Measurements from ENCODE around the genes CACNA1I and TMA7B.

GRCh38 chr22:38973142-38973591 lies 9.0 kb upstream of the APOBEC3B start:
- RRBS: no CpG with 5 or more reads among the region's 12 CpGs

- RRBS: no CpG with 5 or more reads among the region's 17 CpGs
Measured at GRCh38 chr22:39018192-39019131, 2.5 kb upstream of the APOBEC3D start.

- RRBS: no CpG with 5 or more reads among the region's 12 CpGs
Measured at GRCh38 chr22:39090853-39091390, 6.1 kb upstream of the APOBEC3H start.

- RRBS: 36% methylated on average over 5 of the region's 44 CpGs
Measured at GRCh38 chr22:39234852-39236039, 9.5 kb downstream of the PDGFB start.

- RRBS: no CpG with 5 or more reads among the region's 8 CpGs
Measured at GRCh38 chr22:39237847-39238204, 7.0 kb downstream of the PDGFB start.

GRCh38 chr22:39241903-39242779 lies 2.6 kb downstream of the PDGFB start:
- RRBS: 2% methylated on average over 49 of the region's 109 CpGs

- RRBS: no CpG with 5 or more reads among the region's 10 CpGs
Measured at GRCh38 chr22:39343532-39343908, 6.3 kb upstream of the SYNGR1 start.

DNA sequence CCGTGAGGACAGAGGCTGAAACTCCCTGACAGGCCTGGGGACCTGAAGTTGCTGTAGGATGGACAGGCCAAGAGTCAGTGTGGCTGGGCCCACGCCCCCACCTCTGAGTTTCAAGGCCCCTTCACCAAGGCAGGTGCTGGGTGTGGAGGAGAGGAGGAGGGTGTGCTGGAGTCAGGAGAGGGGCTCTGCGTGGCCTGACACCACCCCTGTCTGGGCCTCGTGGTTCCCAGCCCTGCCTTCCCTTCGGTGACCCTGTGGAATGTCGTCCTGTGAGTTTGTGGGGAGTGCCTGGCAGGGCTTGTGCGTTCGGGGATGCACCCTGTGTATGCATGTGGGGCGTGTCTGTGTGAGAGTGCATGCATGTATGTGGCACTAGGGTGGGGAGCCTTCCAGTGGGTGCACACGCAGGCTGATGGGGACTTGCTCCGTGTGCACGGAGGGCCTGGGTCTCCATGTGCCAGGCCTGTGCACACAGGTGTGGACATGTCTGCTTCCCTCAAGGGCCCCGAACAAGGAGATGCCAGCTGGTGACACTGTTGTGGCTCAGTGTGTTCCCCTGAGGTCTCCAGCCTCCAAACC lies 8.3 kb upstream of the MGAT3 start:
- RRBS: no CpG with 5 or more reads among the region's 13 CpGs

DNA sequence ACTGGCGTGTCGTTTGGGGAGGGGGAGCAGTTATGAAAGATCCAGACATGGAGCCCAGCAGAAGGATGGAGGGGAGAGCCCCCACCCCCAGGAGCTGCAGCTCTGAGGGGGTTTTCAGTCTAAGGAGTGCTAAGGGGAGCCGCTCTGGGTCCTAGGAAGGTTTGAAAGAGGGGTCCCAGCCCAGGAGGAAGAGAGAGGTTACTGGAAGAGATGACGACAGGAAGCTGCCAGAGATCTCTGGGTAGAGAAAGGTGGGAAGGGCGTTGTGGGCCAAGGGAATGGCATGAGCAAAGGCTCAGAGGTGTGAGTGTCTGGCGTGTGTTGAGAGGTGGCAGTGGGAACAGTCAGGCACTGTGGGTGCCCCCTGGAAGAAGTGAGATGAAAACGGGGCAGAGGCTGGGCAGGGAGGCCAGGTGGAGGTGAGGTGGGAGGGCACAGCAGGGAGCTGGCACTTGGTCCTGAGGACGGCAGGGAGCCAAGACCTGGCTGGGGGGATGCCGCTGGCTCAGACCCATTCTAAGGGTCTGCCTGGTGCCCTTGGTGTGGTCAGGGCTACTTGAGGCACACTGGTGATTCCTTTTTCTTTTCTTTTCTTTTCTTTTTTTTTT lies 1.8 kb downstream of the MGAT3 start:
- RRBS: no CpG with 5 or more reads among the region's 9 CpGs

- RRBS: no CpG with 5 or more reads among the region's 10 CpGs
Measured at GRCh38 chr22:39494711-39495232, 7.3 kb upstream of the MIEF1 start.

- RRBS: no CpG with 5 or more reads among the region's 11 CpGs
Measured at GRCh38 chr22:39570447-39570886, at the start of gene CACNA1I. CACNA1I (plus strand) TSS chr22:39570753.

DNA sequence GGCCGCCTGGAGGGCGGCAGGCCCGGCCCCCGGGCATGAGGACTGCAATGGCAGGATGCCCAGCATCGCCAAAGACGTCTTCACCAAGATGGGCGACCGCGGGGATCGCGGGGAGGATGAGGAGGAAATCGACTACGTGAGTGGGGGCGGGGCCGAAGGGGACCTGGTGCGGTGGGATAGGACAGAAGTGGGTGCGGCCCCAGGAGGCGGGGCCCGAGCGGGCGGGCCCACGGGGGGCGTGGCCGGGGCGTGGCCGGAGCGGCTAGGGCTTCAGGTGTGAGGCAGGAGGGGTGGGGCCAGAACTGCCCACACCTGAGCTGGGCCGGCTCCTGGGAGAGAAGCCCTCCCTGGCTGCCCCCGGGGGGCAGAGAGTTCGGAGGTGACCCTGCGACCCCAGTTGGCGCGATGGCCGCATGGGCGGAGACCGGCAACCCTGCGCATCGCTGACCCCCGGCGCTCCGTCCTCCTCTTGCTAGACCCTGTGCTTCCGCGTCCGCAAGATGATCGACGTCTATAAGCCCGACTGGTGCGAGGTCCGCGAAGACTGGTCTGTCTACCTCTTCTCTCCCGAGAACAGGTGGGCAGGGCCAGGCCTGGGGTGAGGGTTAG lies 91.9 kb downstream of the CACNA1I start:
- RRBS: 18% methylated on average over 11 of the region's 51 CpGs

DNA sequence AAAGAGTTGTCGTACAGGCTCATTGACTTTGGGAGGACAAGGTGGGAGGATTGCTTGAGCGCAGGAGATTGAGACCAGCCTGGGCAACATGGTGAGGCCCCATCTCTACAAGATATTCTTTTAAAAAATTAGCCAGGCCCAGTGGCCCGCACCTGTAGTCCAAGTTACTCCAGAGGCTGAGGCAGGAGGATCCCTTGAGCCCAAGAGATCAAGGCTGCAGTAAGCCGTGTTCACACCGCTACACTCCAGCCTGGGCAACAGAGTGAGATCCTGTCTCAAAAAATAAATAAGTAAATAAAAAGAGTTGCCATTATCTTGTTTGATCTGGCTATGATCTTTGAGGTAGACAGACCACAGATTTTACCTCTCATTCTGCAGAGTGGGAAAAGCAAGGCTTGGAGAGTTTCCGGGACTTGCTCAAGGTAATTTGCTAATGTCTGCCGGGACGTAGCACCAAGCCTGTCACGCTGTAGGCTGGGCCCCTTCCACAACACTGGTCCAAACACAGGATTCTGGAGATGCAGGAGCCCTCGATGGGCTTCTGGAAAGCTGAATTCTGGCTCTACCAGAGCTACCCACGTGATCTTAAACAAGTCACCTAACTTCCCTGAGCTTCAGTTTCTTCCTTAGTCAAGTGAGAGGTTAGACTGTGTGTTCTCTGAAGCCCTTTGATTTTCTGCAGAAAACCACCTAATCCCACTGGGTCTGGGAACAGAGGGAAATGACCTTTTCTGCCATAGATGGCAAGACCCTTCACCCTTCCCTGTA lies 6.8 kb downstream of the GRAP2 start:
- RRBS: no CpG with 5 or more reads among the region's 11 CpGs

DNA sequence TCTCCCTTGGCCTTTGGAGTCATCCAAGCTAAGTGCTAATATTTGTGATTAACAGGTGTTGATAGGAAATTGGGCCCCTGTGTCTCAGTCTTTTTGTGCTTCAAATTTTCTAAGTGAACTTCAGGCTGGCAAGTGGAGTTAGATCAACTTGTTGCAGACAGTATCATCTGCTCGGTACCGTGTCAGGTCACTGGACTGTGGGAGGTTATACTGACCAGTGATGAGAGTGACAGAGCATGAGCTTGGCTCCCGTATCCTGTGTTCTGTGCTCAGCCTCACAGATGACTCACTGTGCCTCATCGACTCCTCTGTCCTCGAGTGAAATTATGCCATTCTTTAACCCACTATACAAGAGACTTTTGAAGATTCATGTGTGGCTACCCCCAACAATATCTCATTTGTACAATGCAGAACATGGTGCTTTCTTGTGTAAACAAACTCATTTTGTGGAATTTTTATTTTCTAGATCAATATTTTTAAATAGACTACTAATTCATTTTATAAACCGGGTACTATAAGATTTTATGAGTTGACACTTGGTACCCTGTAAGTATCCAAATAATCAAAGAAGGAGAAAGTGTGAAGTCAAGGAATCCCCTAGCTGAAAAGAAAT lies 7.9 kb downstream of the GRAP2 start:
- RRBS: no CpG with 5 or more reads among the region's 6 CpGs

DNA sequence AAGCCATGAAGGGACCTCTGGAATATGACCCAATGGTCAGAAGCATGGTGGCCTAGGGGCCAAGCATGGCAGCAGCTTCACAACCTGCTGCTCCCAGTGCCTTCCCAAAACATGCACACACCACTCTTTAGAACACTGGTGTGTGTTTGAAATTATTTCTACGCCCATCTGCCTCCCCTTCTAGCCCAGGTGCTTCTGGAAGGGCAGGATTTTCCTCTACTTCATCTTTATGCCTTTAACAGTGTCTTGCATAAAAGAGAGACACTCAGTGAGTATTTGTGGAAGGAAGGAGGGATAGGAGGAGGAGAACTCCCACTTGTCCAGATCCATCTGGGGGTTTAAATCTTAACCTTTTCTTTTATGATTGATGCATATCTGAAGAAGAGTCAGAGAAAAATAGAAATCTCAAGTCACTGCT lies at the start of gene TMA7B:
TSS of gene TMA7B (plus strand) at position 162 of the 418 bp plus-strand sequence.
- RRBS: no CpG with 5 or more reads among the region's 1 CpG

GRCh38 chr22:40022798-40023466 lies 28.2 kb downstream of the FAM83F start:
- RRBS: no CpG with 5 or more reads among the region's 8 CpGs

DNA sequence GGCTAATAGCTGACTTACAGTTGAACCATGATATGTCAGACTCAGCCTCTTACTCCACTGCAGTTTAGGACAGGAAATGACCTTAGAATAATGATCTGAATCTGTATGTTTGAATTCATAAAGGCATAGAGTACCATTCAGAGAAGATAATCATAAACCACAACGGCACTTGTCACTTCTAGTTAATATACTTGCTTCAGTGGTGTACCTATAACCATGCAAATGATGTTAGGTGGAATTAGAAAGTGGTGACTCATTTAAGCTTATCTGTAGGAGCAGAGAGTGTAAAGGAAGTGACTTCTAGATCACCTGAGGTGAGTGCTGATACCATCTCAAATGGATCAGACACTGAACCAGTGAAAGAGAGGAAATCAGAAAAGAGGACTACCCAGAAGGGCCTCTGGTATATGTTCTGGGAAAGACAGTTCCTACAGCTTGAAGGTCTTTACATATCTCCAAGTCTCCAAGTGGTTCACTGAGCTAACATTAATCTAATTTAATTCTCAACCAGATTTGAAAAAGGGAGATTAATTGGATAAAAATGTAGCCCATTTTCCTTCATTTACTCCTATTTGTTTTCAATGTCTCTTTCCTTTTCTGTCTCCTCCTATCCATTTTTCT lies 60.8 kb downstream of the FAM83F start:
- RRBS: no CpG with 5 or more reads among the region's 1 CpG

DNA sequence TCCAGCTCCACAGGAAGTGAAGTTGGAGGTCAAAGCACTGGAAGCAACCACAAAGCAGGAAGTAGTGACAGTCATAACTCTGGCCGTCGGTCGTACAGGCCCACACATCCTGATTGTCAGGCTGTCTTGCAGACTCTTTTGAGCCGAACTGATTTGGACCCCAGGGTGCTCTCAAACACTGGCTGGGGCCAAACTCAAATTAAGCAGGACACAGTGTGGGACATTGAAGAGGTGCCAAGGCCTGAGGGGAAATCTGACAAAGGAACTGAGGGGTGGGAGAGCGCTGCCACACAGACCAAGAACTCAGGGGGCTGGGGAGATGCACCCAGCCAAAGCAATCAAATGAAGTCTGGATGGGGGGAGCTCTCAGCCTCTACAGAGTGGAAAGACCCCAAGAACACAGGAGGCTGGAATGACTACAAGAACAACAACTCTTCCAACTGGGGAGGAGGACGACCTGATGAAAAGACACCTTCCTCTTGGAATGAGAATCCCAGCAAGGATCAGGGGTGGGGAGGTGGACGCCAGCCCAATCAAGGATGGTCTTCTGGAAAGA lies 80.3 kb upstream of the ADSL start:
- RRBS: no CpG with 5 or more reads among the region's 7 CpGs

DNA sequence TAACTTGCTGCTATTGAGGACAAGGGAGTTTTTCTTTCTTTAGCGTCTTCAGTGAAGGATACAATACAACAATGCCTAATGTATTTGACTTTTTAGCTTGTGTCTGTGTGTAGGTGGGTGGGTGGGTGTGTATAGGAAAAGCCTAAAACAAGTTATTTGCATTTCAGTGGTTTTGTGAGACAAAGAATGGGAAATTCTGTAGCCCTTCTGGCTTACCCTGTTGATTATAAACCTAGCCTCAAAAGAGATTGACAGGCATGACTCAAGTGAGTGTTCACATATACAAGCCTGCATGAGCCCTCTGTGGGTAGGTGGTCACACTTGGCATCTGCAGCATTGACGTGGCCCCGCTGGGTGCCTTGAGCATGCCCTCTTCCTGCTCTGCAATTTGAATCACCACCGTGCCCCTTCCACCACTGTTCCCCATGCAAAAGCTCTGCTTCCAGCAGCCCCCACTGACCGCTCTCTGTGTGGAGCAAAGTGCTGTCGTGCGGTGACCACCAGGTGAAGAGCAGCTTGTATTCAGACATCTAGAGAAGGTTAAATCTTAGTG lies 21.0 kb upstream of the ADSL start:
- RRBS: no CpG with 5 or more reads among the region's 7 CpGs

- RRBS: no CpG with 5 or more reads among the region's 10 CpGs
Measured at GRCh38 chr22:40330601-40331032, 15.7 kb upstream of the ADSL start.

Measured in aortic smooth muscle cell (primary cell).